Glomerular endothelial cell (primary cell): ENCODE results near the gene DRG1.

GRCh38 chr22:30970314-30970842, 1.8 kb upstream of the MORC2 start:
- RAMPAGE, long total RNA, result no peak

DNA sequence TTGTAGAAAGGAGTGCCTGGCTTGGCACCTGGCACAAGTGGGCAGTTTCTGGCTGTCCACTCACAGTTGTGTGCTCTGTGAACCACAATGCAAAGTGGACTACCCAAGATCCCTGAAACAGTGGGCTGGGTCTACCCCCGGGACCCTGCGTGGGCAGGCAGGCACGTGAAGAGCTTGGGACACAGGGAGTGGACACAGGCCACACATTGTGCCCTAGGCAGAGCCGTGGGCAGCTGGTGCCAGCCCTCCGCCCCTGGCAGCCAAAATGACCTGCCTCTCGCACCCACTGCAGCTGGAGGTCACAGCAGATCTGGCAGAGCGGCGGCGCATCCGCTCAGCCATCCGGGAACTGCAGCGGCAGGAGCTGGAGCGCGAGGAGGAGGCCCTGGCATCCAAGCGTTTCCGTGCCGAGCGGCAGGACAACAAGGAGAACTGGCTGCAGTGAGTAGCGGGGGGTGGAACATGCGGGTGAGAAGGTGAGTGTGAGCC, 6.6 kb downstream of the SMTN start:
- RAMPAGE, long total RNA, result no peak

GRCh38 chr22:31102030-31103151, 5.0 kb downstream of the SELENOM start:
- RAMPAGE, long total RNA, result no peak

DNA sequence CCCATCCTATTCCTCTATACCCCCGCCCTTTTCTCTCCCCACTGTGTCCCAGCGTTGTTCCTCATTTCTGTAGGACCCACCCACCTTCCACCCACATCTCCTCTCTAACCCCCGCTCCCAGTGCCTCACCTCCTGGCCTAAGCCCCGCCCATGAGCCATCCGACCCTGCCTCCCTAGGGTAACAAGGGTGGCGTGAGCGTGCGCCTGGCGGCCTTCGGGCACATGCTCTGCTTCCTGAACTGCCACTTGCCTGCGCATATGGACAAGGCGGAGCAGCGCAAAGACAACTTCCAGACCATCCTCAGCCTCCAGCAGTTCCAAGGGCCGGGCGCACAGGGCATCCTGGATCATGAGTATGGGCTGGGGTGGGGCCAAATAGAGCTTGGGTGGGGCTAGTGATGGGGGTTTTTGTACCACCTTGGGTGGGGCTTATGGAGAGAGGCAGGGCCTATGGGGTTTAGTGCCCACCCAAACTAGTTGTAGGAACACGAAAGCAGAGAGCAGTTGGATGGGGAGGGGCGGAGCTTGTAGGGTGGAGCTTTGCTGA, 4.5 kb downstream of the INPP5J start:
- RAMPAGE, long total RNA, result no peak

DNA sequence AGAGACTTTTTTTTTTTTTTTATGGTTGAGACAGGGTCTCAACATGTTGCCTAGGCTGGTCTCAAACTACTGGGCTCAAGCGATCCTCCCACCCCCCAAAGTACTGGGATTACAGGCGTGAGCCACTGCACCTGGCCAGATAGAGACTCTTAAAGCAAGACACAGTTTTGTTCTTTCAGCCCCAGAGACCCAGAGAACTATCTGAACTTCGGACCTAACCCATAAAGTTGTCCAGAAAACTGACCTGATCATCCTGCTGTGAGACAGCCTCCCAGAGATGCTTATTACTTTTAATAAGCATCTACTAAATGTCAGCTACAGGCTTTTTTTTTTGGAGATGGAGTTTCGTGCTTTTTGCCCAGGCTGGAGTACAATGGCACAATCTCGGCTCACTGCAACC, 8.7 kb downstream of the PIK3IP1 start:
- RAMPAGE, long total RNA, result no peak

GRCh38 chr22:31343755-31344171, 2.4 kb downstream of the PATZ1 start:
- RAMPAGE, long total RNA, result no peak

GRCh38 chr22:31399240-31400079, at the start of gene DRG1:
Gene DRG1 (plus strand): TSS chr22:31399604.
- RAMPAGE, long total RNA, result start-site peak on the plus strand at chr22:31399586-31399648, 324 and 301 reads in 2 replicates

- RAMPAGE, long total RNA, result no peak
These were observed 35.6 kb downstream of the EIF4ENIF1 start for GRCh38 chr22:31453862-31454523.

DNA sequence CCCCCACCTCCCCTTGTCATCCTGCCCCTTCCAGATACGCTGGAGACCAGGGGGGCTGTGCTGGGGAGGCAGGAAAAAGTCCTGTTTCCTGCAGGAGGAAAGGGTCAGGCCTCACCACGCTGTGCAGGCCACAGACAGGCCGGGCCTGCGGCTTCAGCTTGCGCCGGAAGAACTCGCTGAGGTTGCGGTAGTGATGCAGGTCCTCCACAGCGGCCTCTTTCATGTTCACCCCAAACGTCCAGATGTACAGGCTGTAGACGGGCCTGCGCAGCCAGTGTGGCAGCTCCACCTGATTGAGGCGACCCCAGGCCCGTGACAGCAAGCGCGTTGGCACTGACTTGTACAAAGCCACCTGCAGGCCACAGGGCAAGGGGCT, 40.5 kb downstream of the PISD start:
- RAMPAGE, long total RNA, result no peak

DNA sequence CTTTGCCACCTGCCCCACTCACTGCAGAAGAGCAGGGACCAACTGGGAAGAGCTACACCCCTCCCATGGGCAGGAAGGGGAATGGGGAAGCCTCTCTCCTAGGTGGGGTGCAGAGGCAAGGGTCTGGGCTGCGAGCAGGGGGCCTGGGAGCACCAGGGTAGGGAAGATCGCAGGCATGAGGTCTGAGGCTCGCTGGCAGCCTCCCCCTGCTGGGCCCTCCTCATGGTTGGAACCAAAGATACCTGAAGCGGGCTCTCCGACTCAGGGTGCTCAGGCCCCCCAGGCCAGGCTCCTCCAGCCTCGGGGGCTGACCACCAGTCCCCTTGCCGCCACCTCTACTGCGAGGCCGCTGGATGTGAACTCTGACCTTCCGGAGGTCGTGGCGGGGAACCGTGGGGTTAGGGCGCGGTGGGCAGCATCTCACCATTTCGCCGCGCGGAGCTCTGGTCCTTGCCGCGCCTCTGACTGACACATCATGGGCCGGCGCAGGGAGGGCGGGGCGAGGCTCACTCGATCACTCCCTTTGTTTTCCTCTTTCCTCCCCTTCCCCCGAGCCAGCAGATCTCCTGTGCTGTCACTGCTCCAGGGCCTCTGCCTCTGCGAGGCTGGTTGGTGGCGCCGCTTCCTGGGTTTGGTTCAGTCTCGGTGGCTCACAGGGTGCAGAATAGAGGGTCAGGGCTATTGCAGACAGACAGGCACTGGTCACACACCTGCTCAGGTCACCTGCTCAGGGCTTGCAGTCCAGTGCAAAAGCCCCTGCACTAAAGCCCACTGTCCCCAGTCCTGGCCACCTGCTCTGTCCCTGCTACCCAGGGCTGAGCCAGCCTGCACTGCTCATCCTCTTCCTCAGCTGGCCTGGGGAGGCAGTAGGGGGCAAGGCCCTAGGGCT, 36.4 kb downstream of the PISD start:
- RAMPAGE, long total RNA, result no peak

DNA sequence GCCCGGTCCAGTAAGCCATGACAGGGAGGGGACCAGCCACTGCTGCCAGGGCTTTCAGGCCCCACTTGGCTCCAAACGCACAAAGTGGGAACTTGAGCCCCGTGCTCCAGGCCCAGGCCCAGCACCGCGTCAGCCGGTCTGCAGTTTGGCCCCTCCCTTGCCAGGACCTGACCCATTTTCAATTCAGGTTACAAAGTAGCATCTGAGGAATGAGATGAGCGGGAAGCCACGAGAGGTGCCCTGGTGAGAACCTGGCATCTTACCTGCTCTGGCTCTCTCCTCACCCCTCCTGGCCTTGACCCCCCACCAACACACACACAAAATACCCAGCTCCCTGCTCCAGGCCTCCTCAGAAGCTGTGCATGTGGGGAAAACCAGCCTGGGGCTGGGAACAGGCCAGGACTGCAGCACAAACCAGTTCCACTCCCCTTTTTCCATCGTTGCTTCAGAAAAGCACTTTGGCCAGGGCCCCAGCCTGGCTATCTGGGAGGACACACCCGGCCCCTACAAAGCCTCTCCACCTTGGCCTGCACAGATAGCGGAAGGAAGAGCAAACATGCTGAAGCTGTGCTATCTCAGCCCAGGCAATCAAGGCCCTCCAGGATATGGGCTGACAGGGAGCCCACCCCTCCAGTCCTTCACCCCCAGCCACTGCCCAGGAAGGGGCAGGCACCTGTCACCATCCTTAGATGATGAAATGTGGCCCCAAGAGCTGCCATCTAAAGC, 35.6 kb downstream of the PISD start:
- RAMPAGE, long total RNA, result no peak

GRCh38 chr22:31714796-31715908, 34.8 kb downstream of the PRR14L start:
- RAMPAGE, long total RNA, result no peak

DNA sequence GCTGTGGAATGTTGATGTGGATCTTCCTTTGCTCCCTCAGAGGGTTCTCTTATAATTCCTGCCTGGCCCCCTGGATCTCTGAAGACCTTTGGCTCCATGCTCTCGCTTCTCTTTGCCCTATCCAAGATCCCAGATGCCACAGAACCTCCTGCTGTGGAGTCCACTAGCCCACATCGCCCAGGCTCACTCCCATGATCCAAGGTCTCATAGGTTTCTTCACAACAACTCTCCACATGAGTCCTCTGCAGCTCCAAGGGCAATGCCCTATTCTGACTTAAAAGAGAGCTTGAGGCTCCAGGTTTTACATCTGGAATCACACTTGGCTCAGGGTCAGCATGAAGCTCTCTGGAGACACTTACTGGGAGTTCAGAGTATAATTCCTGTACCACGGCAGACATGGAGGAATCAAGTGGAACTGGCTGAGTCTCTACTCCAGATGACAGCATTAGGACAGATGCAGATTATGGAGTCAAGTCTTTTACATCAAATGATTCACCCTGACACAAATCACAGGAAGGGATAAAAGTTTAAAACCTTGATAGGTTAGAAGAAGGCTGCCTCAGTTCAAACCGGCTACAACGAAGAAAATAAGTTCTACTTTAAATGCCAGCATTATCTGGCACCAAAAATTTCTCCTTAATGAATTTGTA, 11.4 kb downstream of the PRR14L start:
- RAMPAGE, long total RNA, result no peak

GRCh38 chr22:31870781-31871271, 73.5 kb upstream of the YWHAH start:
- RAMPAGE, long total RNA, result no peak

GRCh38 chr22:31969701-31970459, 25.5 kb downstream of the YWHAH start:
- RAMPAGE, long total RNA, result no peak

DNA sequence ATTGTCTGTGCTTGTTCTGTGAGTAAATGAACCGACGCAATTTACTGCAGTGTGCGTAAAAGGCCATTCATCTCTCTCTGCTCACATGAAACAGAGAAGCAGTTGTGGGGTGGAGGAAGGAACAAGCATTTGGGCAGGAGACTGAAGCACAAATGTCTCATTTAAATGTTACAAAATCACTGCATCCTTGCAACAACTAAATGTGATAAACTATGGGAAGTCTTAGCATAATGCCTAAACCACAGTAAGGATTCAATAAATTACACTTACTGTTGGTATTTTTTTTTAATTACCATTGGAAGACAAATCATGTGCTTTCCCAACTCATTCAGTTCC, 21.5 kb upstream of the RFPL2 start:
- RAMPAGE, long total RNA, result no peak

DNA sequence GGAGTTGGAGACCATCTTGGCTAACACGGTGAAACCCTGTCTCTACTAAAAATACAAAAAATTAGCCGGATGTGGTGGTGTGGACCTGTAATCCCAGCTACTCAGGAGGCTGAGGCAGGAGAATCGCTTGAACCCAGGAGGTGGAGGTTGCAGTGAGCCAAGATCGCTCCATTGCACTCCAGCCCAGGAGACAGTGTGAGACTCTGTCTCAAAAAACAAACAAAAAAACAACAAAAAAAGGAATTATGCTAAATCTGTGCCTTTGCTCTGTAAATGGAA, 21.6 kb downstream of the FBXO7 start:
- RAMPAGE, long total RNA, result no peak

DNA sequence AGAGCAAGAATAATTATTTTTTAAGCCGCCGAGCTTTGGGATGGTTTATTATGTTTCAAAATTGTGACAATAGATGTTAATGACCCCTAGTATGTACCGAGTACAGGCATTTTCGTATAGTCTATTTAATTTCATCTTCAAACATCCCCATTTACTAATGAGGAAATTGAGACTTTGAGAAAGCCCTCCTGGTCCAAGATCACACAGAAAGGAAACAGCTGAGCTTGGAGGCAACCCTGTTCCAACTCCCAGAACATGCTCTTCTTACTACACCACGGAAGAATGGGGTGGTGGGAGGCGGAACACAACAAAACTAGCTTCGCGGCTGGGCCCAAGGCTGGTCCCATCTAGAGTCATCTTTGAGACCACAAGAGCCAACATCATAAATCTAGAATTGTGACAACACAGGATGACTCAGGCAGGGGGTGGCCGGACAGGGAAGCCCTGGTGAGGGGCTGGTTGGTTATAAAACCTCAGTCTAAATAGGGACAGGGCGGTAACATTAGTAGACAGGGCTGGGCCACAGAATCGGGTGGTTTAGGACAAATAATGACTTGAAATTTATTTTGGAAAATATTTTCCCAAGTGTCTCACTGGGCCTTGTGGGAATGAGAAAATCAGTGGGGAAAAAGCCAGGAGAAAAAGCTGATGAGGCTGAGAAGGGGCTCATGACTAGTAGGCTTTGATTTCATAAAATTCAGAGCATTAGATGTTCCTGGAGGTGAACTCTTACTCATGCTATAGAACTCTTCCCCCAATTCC, 152.0 kb upstream of the TIMP3 start:
- RAMPAGE, long total RNA, result no peak

GRCh38 chr22:32744958-32745780, 56.3 kb upstream of the TIMP3 start:
- RAMPAGE, long total RNA, result no peak

DNA sequence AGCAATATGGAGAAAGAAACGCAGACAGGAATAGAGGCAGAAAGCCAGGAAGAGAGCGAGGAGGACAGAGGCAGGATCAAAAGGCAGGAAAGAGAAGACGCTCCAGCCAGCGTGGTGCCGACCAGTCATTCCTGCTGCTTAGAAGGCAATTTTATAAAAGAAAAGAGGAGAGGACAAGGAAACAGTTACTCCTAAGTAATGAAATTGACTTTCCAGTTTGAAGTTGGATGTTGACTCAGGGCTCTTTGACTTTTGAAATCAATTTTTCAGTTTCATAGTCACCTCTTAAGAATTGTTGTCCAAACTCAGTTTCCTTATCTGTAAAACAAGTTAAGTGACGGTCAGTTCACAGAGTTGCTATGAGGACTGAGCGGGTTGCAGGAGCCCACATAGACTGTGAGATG, 55.7 kb upstream of the TIMP3 start:
- RAMPAGE, long total RNA, result no peak